Kidney (tissue), 2 donors: ENCODE data around the genes PPP1R37, NKPD1, EXOC3L2 and POLR1G.

DNA sequence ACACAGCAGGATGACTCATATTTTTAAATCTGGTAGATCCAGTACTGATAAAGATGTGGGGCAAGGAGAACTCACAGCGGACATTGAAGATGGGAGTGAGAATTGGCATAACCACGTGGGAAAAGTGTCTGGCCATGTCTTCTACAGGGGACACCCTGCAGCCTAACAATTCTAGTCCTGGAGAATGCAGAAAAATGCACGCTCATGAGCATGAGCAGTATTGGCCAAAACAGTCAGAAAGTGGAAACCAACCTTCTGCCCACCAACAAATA lies 13.5 kb upstream of the BCL3 start:
- PRO-cap: no peak
- RRBS: no CpG with 5 or more reads among the region's 3 CpGs

DNA sequence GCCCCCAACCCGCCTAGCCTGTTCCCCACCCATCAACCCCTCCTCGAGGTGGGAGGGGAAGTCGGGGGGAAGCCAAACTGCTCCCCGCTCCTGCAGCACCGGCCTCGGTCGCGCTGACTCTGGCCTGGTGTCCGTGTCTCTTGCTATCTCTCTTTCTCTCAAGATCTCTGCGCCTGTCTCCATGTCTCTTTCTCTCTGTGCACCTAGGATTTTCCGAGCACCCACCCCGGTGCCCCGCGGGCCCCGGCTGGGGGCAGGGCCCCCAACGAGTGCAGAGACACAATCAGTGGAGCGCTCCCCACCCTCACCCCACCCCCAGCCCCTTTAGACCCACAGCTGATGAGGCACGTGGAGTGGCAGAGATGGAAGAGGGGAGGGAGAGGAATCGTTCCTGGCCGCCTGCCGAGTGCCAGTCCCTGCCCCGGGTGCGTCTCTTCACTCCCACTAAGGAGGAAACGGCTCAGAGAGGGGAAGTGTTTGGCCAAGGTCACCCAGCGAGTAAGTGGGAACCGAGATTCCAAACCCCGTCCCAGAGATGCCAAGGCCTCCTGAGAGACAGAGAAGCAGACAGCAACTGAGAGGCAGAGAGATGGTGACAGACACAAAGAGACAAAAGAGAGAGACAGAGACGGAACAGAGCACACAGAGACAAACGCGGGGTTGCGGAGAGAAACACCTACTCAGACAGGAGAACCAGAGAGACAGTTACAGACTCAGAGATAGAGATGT lies 713 bp upstream of the BCL3 start:
- PRO-cap: bidirectional peak, plus-strand start at position 35 of the sequence, minus-strand start outside the sequence; bidirectional peak, plus-strand start at position 463 of the sequence, minus-strand start at position 408 of the sequence
- RRBS: 0% methylated on average over 5 of the region's 31 CpGs

GRCh38 chr19:44757718-44758954 lies 9.6 kb downstream of the BCL3 start:
- PRO-cap: bidirectional peak, plus-strand start at chr19:44758366, minus-strand start at chr19:44758188
- RRBS: 37% methylated on average over 20 of the region's 82 CpGs

DNA sequence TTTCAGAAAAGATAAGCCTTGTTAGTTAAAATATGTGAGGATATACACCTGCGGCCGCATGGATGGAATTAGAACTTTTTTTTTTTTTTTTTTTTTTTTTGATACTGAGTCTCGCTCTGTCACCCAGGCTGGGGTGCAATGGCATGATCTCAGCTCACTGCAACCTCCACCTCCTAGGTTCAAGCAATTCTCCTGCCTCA lies 3.1 kb upstream of the BCAM start:
- PRO-cap: no peak
- RRBS: no CpG with 5 or more reads among the region's 3 CpGs

- PRO-cap: no peak
- RRBS: no CpG with 5 or more reads among the region's 10 CpGs
Measured at GRCh38 chr19:44944627-44945243, 1.1 kb upstream of the APOC2 start.

DNA sequence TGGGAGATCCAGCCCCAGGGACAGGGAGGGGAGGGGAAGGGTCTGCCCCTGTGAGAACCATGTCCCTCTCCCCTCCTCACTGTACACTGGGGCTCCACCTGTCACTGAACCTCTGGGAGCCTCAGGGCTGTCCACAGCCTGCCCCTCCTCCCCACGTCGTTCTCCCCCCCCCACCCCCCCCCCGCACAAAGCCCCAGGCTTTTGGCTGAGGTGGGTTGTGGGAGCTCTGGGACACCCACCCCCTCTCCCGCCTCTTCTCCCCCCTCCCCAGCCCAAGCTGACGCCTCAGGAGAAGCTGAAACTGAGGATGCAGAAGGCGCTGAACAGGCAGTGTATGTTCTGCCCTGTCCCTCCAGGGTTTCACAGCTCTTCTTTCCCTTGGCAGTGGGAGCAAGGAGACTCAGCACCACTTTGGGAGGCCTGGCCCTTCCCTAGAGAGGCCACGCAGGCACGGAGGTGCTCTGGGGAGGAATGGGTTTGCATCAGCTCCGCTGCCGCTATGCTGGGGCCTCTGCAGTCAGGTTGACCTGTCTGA lies 8.1 kb downstream of the ZNF296 start:
- PRO-cap: no peak
- RRBS: no CpG with 5 or more reads among the region's 10 CpGs

GRCh38 chr19:45079578-45080131 lies 595 bp downstream of the GEMIN7 start:
- PRO-cap: no peak
- RRBS: 0% methylated on average over 1 of the region's 16 CpGs

GRCh38 chr19:45092479-45093865 lies at the start of gene PPP1R37:
PPP1R37 (plus strand) TSS chr19:45093179.
- PRO-cap: bidirectional peak, plus-strand start at chr19:45093195, minus-strand start at chr19:45092826
- RRBS: 1% methylated on average over 38 of the region's 122 CpGs

GRCh38 chr19:45100752-45101409 lies 7.9 kb downstream of the PPP1R37 start:
- PRO-cap: no peak
- RRBS: no CpG with 5 or more reads among the region's 10 CpGs

GRCh38 chr19:45160698-45161192 lies at the start of gene NKPD1:
NKPD1 (minus strand) TSS chr19:45160982.
- PRO-cap: no peak
- RRBS: 26% methylated on average over 4 of the region's 20 CpGs

- PRO-cap: bidirectional peak, plus-strand start at chr19:45245524, minus-strand start at chr19:45245364
- RRBS: 31% methylated on average over 8 of the region's 19 CpGs
Measured at GRCh38 chr19:45245079-45245761, at the start of gene EXOC3L2. EXOC3L2 (minus strand) TSS chr19:45245407.

- PRO-cap: unidirectional peak, plus-strand start at chr19:45305078
- RRBS: no CpG with 5 or more reads among the region's 7 CpGs
Measured at GRCh38 chr19:45304628-45305353, 17.9 kb downstream of the CKM start.

GRCh38 chr19:45326113-45326554 lies 3.5 kb upstream of the CKM start:
- PRO-cap: no peak
- RRBS: no CpG with 5 or more reads among the region's 10 CpGs

- PRO-cap: bidirectional peak, plus-strand start at chr19:45406660, minus-strand start at chr19:45406339
- RRBS: 4% methylated on average over 5 of the region's 22 CpGs
Measured at GRCh38 chr19:45406529-45406831, at the start of gene POLR1G. POLR1G (plus strand) TSS chr19:45406644.

DNA sequence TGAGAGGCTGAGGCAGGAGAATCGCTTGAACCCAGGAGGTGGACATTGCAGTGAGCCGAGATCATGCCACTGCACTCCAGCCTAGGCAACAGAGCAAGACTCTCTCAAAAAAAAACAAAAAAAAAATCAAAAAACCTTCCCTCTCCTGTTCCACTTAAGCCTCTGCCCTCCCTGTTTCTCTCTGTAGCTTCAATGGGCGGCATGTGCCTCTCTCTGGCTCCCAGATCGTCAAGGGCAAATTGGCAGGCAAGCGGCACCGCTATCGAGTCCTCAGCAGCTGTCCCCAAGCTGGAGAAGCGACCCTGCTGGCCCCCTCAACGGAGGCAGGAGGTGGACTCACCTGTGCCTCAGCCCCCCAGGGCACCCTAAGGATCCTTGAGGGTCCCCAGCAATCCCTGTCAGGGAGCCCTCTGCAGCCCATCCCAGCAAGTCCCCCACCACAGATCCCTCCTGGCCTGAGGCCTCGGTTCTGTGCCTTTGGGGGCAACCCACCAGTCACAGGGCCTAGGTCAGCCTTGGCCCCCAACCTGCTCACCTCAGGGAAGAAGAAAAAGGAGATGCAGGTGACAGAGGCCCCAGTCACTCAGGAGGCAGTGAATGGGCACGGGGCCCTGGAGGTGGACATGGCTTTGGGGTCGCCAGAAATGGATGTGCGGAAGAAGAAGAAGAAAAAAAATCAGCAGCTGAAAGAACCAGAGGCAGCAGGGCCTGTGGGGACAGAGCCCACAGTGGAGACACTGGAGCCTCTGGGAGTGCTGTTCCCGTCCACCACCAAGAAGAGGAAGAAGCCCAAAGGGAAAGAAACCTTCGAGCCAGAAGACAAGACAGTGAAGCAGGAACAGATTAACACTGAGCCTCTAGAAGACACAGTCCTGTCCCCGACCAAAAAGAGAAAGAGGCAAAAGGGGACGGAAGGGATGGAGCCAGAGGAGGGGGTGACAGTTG lies 1.8 kb downstream of the POLR1G start:
- PRO-cap: no peak
- RRBS: no CpG with 5 or more reads among the region's 17 CpGs

DNA sequence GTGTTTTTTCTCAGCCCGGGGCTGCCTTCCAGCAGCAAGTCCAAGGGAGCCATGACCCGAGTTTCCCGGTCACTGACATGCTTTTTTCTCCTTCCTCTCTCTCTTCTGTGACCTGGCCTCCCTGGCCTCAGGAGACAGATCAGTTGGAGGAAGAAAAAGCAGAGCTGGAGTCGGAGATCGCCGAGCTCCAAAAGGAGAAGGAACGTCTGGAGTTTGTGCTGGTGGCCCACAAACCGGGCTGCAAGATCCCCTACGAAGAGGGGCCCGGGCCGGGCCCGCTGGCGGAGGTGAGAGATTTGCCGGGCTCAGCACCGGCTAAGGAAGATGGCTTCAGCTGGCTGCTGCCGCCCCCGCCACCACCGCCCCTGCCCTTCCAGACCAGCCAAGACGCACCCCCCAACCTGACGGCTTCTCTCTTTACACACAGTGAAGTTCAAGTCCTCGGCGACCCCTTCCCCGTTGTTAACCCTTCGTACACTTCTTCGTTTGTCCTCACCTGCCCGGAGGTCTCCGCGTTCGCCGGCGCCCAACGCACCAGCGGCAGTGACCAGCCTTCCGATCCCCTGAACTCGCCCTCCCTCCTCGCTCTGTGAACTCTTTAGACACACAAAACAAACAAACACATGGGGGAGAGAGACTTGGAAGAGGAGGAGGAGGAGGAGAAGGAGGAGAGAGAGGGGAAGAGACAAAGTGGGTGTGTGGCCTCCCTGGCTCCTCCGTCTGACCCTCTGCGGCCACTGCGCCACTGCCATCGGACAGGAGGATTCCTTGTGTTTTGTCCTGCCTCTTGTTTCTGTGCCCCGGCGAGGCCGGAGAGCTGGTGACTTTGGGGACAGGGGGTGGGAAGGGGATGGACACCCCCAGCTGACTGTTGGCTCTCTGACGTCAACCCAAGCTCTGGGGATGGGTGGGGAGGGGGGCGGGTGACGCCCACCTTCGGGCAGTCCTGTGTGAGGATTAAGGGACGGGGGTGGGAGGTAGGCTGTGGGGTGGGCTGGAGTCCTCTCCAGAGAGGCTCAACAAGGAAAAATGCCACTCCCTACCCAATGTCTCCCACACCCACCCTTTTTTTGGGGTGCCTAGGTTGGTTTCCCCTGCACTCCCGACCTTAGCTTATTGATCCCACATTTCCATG lies 5.0 kb downstream of the FOSB start:
- PRO-cap: no peak
- RRBS: 14% methylated on average over 3 of the region's 49 CpGs

DNA sequence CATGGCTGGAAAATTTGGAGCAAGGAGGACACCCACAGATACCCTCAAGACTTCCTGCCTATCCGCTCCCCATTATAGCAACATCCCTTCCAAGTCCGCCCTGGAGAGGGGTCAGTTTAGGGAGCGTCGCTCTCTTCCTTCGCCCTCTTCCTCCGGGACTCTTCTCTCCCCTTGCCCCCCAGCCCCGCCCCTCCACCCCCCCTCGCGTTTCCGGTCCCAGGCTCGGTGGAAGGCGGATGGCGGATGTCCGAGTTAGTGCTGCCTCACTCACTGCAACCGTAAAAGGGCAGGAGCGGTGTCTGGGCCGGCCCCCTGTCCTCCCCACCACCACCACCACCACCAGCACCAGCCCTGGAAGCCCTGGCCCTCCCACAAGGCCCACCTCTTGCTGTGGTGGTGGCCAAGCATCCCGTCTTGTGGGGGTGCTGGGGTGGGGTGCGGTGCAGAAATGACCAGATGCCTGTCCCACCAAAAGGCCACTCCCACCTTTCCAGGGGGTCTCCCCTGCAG lies 2.0 kb downstream of the VASP start:
- PRO-cap: bidirectional peak, plus-strand start at position 219 of the sequence, minus-strand start at position 168 of the sequence
- RRBS: under 1% methylated on average over 11 of the region's 19 CpGs

DNA sequence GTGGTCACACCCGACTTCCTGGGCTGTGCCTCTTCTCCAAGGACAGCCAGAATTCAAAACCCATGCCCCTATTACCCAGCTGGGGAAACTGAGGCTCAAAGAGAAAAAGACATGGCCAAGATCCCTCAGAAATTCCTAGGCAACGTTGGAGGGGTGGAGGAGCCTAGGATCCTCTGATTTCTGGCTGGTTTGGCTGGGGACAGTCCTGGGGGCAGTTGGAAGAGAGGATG lies 2.3 kb downstream of the VASP start:
- PRO-cap: no peak
- RRBS: no CpG with 5 or more reads among the region's 2 CpGs

DNA sequence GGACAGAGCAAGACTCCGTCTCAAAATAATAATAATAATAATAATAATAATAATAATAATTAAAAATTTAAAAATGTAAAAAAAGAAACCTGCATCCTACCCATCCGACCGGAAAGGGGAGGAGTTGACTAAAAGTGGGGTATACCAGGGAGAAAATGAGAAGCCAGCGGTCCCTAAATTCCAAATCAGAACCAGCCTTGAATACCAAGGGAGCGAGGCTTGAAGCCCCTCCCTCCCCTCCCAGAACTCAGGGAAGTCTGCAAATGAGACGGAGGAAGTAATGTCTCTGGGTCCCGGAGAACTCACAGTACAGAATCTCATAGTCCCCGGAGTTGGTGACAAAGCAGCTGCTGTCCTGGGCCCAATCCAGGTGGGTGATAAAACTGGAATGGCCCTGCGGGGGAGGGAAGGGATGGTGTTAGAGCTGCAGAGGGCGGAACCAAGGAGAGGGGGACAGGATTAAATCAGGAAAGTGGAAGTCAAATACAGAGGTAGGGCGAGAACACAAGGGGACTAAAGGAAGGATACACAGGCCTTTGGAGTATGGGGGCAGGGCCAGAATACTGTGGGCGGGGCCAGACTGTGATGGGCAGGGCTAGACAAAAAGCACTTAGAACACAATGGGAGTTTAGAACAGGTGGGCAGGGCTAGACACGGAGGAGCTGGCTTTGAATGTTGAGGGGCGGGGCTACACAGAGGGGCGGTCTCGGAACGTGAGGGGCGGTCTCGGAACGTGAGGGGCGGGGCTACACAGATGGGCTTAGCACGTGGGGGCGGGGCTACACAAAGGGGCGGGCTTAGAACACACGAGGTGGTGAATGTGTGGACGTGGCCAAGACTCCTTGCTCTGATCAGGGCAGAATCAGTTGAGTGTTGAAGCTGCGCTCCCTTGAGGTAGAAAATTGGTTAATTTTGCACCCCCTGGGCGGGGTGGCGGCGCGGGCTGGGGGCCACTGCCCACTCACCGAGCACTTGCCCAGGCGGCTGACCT lies 13.8 kb upstream of the GPR4 start:
- PRO-cap: no peak
- RRBS: no CpG with 5 or more reads among the region's 33 CpGs

DNA sequence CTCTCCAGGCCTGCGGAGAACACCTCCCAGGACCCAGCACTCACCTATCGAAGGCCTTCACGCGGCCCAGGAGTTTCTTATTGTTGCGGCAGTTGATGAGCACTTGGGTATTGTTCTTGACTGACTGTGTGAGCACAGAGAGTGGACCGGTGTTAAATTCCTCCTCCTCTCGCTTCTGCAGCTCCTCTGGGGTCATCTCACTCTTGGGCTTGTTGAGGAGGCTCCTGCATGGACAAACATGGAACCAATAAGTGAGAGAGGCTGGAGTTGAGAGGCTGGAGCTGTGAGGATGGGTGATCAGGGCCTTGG lies 3.5 kb downstream of the SNRPD2 start:
- PRO-cap: no peak
- RRBS: no CpG with 5 or more reads among the region's 7 CpGs